Parietal lobe (tissue), 2 donors: ENCODE measurements around the gene GPRIN3.

DNA sequence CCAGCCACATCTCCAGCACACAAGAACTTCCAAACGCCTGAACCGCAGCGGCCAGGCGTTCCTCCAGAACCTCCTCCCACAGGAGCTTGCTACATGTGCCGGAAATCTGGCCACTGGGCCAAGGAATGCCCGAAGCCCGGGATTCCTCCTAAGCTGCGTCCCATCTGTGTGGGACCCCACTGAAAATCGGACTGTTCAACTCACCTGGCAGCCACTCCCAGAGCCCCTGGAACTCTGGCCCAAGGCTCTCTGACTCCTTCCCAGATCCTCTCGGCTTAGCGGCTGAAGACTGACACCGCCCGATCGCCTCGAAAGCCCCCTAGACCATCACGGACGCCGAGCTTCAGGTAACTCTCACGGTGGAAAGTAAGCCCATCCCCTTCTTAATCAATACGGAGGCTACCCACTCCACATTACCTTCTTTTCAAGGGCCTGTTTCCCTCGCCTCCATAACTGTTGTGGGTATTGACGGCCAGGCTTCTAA, 51.4 kb upstream of the SPP1 start:
- RAMPAGE, long total RNA: no peak

- RAMPAGE, long total RNA: no peak
Measured at GRCh38 chr4:88007820-88008678, 614 bp downstream of the PKD2 start.

GRCh38 chr4:88018474-88018996, 11.1 kb downstream of the PKD2 start:
- RAMPAGE, long total RNA: no peak

- RAMPAGE, long total RNA: no peak
Measured at GRCh38 chr4:88067839-88068169, 60.4 kb downstream of the PKD2 start.

GRCh38 chr4:88244759-88245700, 39.3 kb downstream of the PPM1K start:
- RAMPAGE, long total RNA: no peak

DNA sequence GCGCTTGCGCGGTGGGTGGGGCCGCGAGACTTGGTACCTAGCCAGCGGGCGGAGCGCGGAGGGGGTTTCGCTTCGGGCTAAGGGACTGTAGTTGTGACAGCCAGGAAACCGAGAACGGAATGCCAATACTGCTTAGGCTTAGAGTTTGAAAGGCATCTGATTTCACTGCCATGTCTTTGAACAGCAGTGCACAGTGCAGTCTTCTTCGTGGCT, 388 bp upstream of the PPM1K start:
- RAMPAGE, long total RNA: no peak

DNA sequence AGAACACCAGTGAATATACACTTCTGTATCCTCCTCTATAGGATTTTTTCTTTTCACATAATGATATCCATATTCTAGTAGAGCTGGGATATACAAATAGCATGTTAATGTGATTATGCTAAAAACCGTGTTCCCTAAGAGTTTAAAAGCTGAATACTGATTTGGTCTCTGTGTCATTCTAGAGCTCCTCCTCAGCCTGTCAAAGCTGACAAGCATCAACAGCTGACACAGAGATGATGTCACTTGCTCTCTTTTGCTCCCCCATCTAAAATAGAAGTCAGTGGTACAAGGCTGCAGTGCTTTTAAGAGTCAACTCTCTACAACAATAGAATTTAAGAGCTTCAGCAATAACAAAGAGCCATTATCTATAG, 17.1 kb upstream of the HERC3 start:
- RAMPAGE, long total RNA: no peak

GRCh38 chr4:88655841-88656495, 41.7 kb downstream of the NAP1L5 start:
- RAMPAGE, long total RNA: no peak

- RAMPAGE, long total RNA: no peak
Measured at GRCh38 chr4:88773572-88774576, 76.2 kb upstream of the NAP1L5 start.

DNA sequence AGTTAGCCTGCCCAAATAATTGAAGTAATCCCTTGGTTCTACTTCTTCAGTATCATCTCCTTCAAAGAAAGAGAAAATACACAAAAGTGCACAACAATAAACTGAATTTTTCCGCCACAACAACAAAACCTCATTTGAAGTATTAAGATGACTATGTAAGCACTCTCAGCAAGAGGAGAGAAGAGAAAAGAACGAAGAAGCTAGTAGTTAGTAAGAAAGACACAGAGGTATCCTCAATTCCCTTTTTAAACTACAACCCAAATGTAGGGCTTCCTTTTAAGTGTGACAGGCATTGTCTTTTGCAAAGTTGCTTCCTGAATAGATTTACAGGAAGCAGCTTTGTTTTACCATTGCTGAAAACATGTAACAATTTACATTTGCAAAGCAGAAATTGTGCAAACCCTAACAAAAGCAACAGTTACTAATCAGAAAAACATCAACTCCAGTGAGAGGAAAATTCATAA, 96.5 kb downstream of the FAM13A start:
- RAMPAGE, long total RNA: no peak

GRCh38 chr4:89249900-89250434, 57.6 kb downstream of the GPRIN3 start:
- RAMPAGE, long total RNA: no peak

DNA sequence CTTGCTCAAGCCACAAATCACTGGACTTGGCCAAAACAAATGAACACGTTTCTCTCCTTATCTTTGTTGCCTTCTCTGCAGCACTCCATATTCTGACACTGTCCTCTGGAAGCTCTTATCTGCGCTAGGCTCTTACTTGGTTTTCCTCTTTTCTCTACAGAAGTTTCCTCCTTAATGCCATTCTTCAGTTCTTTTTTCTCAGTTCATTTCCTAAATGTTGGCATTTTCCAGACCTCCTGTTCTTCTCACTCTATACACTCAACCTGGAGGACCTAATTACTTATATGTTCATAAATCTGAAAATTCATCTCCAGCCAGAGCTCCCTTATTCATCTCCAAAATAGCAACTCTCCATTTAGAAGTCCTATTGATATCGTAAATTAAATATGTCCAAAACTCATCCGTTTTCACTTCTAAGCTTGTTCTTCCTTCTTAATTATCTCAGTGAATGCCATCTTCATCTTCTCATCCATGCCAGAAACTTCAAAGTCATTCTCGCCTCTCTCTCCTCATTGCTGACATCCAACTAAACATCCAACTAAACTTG, 27.9 kb downstream of the GPRIN3 start:
- RAMPAGE, long total RNA: no peak

DNA sequence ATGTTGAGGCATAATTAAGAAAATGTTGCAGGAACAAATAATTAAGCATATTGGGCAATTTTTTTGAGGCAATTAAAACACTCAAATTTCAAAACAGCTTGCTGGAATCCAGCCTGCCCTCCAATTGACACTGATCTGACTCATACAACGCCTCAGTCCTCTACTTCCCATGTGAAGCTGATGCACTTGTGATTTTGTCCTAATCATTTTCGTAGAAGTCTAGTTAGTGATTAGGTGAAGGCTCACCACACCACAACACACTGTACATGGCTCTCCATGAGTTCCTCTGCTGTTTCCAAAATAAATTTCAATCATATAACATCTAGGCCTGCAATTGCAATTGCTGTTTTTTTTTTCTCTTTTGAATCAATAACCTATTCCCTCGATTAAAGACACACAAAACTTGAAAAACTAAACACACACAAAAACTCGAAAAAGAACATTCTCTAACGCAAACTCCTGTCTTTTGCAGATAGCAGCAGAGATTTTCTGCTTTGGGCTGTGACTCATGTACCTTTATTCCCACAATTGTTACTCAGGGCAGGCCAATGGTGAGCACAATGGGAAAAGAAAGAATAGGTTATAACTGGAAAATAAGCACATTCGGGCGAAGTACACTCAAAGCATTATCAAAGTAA, 1.8 kb downstream of the GPRIN3 start:
- RAMPAGE, long total RNA: no peak

- RAMPAGE, long total RNA: no peak
Measured at GRCh38 chr4:89307217-89308205, at the start of gene GPRIN3. Gene GPRIN3, minus strand, starts transcription at chr4:89307800.

GRCh38 chr4:89411557-89412047, 104.0 kb upstream of the GPRIN3 start:
- RAMPAGE, long total RNA: no peak

DNA sequence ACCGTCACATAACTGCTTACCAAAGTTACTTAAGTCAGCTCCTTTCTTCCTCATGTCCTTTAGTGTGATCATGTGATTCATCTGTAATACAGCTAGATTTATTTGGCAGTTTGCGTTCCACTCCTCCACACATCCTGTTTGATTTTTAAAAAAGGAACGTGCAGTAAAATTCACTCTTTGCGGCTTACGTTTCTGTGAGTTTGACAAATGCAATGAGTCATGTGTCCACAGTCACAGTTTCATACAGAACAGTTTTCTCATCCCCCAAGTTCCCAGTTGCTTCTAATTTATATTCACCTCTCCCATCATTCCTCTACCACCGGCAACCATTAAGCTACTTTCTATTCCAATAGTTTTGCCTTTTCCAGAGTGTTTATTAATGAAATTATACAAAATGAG, 162.5 kb upstream of the GPRIN3 start:
- RAMPAGE, long total RNA: no peak

DNA sequence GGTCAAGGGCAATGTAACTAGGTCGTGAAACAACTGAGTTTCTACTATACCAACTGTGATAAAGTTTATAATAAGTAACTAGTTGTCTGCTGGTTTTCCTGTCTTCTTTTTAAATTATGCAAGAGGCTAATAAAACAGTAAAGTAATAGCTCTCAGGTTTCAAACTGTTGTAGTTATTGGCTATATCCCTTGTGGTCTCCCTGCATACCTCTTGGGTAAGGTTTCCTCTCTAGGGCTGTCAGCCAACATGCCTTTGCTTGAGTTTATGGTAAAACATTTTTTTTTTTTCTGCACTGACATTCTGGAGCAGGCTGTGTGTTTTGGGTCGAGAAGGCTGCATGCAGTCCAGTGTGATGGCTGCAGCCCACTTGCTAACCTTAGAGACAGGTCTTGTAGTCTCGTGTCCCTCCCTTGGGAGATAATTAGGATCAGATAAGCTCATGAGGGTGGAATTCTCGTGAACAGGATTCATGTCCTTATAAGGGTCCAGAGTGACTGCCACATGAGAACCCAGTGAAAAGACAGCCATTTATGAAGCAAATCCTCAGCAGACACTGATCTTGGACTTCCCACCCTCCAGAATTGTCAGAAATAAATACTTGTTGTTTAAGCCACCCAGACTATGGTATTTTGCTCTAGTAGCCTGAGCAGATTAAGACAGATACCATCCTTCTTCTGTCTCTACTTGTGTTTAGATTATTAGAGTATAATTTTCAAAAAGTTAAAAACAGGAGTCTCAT, 831.2 kb downstream of the CCSER1 start:
- RAMPAGE, long total RNA: no peak

DNA sequence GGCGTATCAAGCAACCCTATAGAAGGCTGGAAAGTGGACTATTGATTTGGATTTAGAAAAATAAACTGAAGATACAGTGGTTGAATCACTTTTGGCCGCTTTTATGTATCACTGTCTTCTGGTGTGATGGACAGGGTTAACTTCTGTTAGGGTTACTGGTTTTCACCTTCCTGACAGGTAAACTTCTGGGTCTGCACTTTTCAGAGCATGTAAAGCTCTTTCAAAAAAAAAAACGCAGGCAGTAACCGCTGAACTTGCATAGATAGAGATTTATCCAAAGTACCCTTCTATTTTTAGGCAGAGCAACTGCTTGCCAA, 488 bp upstream of the PDLIM5 start:
- RAMPAGE, long total RNA: no peak

DNA sequence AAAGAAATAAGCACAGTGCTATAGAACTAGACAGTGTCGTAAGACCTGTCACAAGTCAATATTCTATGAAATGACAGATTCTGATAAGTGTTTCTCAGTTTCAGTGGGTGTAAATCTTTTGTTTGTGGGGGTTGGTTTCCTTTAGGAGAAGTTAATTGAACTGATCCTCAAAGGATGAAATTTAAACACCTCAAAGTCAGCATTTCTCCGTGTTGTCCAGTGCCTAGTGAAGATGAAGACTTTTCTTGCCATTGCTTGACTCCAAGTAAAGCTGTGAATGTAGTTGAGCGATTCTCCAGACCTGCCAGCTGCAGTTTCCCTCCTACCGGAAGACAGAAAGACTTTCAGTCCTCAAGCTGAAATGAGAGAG, 7.9 kb downstream of the PDLIM5 start:
- RAMPAGE, long total RNA: no peak

- RAMPAGE, long total RNA: no peak
Measured at GRCh38 chr4:94495050-94496181, 43.7 kb downstream of the PDLIM5 start.